Subcutaneous adipose tissue (tissue), 3 donors: ENCODE measurements around a stretch of chr22.

GRCh38 chr22:47143965-47144844 is 381.8 kb downstream of the TBC1D22A start:
- PRO-cap, result no peak
- RAMPAGE, long total RNA, 3 experiments, result no peak in any of the 3 experiments

- PRO-cap, result unidirectional peak, minus-strand start at chr22:47154865
- RAMPAGE, long total RNA, 3 experiments, result no peak in any of the 3 experiments
Observed at GRCh38 chr22:47154451-47155327, 392.2 kb downstream of the TBC1D22A start.

DNA sequence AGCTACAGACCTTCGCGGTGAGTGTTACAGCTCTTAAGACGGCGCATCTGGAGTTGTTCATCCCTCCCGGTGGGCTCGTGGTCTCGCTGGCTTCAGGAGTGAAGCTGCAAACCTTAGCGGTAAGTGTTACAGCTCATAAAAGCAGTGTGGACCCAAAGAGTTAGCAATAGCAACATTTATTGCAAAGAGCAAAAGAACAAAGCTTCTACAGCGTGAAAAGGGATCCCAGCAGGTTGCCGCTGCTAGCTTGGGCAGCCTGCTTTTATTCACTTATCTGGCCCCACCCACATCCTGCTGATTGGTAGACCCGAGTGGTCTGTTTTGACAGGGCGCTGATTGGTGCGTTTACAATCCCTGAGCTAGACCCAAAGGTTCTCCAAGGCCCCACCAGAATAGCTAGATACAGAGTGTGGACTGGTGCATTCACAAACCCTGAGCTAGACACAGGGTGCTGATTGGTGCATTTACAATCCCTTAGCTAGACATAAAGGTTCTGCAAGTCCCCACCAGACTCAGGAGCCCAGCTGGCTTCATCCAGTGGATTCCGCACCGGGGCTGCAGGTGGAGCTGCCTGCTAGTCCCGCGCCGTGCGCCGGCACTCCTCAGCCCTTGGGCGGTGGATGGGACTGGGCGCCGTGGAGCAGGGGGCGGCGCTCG is 725.4 kb downstream of the TBC1D22A start:
- PRO-cap, result no peak
- RAMPAGE, long total RNA, 3 experiments, result no peak in any of the 3 experiments

DNA sequence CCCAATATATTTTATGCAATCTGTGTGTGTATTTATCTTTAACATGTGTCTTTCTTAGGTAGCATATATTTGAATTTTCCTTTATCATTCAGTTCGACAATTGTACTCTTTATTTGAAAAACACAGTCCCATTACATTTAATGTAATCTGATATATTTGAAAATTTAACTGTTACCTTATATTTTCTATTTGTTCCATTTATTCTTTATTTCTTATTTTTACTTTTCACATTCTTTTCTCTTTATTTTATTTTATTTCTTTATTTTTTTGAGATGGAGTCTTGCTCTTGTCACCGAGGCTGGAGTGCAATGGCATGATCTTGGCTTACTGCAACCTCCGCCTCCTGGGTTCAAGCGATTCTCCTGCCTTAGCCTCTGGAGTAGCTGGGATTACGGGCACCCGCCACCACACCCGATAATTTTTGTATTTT is 785.6 kb upstream of the TAFA5 start:
- PRO-cap, result no peak
- RAMPAGE, long total RNA, 3 experiments, result no peak in any of the 3 experiments

GRCh38 chr22:48090530-48090853 is 398.9 kb upstream of the TAFA5 start:
- PRO-cap, result no peak
- RAMPAGE, long total RNA, 3 experiments, result no peak in any of the 3 experiments

DNA sequence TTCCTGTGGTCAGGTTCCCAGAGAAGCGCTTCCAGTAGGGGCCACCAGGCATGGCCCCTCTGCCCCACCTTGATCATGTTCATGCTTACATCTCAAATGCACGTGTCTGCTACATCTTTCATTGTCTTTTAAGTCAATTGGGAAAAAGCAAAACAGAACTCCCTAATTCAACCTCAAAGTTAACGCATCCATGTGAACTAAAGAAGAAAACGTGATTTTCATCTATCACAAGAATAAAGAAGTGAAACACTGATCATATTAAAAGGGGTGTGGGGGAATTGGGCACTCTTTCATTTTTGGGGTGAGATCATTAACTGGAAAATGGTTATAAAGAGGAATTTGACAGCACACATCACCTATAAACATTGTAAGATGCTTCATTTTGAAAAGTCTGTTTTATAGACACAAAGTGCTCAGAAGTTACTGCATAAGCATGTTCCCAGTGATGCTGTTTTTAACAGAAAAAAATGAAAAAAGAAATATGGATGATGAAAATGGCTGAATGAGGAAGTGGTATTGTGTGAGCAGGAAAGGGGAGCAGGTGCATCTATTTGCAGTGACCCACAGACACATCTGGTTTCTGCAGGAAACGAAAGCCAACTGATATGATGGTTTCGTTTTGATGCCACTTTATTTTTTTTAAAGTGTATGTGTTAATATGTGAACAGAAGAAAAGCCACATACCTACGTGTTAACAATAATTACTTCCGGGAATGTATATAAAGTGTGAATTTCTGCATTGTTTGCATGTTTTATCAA is 391.3 kb upstream of the TAFA5 start:
- PRO-cap, result no peak
- RAMPAGE, long total RNA, 3 experiments, result no peak in any of the 3 experiments

DNA sequence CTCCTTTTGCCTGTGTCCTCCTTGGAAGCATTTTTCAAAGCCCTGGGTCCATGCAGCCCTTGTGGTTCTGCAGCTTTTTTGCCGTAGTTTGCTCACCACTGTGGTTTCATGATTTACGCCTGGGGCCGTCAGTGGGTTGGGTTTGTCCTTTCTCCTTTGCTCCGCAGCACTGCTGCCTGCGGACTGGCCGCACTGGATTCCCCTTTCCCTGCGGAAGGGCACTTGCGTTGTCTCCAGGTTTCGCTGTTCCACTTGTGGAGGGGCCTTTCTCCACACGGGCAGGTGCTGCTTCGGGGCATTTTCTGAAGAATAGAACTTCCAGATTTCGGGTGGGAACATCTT is 77.4 kb downstream of the TAFA5 start:
- PRO-cap, result no peak
- RAMPAGE, long total RNA, 3 experiments, result no peak in any of the 3 experiments

DNA sequence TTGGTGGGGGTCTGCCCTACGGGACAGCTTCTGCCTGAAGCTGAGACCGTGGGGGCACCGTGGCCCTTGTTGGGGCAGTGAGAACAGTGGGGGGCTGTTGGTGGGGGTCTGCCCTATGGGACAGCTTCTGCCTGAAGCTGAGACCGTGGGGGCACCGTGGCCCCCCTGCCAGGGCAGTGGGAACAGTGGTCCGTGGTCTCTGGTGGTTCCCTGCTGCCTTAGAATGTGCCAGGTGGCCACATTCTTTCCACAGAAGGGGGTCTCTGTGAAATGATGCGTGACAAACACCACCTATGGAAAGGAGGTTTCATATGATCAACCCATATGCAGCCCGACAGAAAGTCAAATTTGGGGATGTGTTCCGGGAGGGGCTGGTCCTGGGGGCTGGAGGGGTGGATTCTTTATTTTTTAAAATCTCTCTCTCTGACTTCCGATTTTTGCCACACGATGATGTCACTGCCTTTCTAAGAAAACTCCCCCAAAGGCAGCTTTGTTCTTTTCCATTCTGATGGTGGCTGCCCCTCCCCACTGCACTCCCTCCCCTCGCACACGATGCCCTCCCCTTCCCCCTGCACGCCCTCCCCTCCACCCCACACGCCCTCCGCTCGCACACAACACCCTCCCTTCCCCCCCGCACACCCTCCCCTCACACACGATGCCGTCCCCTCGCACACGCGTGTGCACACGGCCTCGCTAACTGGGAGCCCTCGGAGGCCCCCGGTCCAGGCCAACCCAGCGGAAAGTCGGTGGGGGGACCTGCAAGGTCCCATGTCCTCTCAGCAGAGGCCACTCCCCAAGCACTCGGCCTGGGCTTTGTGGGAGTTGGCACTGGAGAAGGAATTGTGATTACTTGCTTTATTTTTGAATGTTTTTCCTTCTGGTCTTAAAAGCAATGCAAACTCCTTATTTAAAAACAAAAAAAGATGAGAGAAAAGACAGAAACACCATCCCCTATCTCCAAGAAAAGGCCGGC is 151.9 kb downstream of the TAFA5 start:
- PRO-cap, result no peak
- RAMPAGE, long total RNA, 3 experiments, result no peak in any of the 3 experiments

DNA sequence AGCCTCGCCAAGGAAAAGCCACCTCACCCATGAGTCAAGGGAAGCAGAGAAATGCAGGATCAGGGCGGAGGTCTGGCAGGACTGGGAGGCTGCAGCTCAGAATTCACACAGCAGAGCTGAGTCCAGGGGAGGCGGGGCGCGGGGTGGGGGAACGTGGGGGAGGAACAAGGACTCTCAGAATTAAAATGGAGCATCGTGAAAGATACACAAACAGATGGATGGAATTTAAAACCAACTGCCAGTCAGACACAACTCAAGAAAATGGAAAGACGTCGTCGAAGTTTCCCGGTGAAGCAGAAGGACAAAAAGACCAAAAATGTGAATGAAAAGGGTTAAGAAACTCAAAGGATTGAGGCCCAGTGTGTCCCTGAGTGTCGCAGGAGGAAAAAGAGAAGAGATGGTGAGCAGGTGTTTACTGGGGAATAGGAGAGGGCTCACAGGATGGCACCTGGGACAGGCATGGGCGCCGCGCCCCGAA is 377.5 kb downstream of the BRD1 start:
- PRO-cap, result no peak
- RAMPAGE, long total RNA, 3 experiments, result no peak in any of the 3 experiments

GRCh38 chr22:49541203-49541741 is 286.4 kb downstream of the BRD1 start:
- PRO-cap, result no peak
- RAMPAGE, long total RNA, 3 experiments, result no peak in any of the 3 experiments

DNA sequence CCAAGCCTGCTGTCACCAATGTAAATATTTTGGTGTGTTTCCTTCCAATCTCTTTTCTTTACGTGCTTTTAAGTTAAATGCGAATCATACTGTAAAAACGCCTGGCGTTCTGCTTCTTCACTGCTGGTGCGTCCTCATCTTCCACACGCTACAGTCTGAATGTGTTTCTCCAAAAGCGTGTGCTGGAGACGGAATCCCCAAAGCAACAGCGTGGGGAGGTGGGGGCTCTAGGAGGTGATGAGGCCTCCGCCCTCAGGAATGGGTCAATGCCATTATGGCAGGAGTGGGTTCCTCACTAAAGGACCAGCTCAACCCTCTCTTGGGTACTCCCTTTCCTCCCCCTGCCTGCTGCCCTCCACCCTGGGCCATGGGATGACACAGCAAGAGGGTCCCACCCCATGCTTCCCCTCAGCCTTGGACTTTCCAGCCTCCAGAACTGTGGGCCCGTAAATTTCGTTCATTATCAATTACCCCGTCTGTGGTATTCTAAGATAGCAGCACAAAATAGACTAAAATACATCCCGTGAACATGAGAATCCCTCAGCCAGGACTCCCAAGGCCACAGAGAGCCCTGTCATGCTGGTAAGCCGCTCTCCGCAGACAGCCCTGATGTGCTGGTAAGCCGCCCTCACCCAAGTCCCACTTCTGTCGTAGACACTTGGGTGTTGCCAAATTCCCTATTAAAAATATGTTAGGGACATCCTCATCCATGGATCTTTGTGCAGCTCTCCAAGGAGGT is 220.5 kb downstream of the BRD1 start:
- PRO-cap, result no peak
- RAMPAGE, long total RNA, 3 experiments, result start-site peak on the minus strand in 1 of 3 experiments, centred at position 438 of the sequence, 7 reads per replicate

GRCh38 chr22:49621769-49622220 is 205.9 kb downstream of the BRD1 start:
- PRO-cap, result no peak
- RAMPAGE, long total RNA, 3 experiments, result no peak in any of the 3 experiments

DNA sequence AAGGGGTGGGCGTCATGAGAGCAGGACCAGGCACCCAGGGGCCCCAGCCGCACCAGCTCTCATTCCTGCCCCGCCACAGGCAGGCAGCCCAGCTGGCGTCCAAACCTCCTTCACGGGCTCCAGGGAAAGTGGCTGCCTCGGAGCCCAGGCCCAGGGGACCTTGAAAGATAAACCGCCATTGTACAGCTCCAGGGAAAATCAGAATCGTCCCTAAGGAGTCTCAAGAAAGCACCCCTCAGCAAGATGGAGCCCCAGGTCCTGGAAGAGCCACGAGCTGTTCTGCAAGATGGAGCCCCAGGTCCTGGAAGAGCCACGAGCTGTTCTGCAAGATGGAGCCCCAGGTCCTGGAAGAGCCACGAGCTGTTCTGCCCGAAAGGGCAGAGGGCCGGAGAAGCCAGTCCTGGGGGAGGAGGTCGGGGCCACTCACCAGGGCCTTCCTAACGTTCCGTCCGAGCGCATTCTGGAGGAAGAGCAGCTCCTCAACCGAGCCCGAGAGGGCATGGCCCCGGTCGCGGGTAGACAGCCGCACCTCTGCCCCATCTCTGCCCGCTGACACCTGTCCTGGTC is 170.9 kb downstream of the BRD1 start:
- PRO-cap, result no peak
- RAMPAGE, long total RNA, 3 experiments, result no peak in any of the 3 experiments

- PRO-cap, result no peak
- RAMPAGE, long total RNA, 3 experiments, result no peak in any of the 3 experiments
Observed at GRCh38 chr22:49723748-49724464, 103.8 kb downstream of the BRD1 start.

DNA sequence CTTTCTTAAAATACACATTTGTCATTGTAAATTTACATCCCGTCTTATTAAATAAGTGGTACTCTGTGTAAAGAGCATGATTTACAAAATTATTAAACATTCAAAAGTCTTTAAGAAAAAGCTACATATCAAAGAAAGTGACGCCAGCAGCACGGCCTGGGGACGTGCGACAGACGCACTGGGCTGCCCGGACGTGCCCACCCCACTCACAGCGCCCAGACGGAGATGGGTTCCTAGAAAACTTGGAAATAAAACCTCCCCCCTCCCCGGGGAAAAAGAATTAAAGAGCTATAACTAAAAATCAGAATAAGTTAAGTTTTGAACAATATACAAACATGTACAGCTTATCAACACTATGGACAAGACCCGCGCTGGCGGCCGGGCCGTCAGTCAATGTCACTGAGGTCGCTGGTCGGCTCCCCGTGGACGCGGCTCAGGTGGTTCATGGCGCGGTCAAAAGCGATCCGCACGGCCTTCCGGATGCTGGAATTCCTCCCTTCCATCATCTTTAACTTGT is 53.8 kb downstream of the BRD1 start:
- PRO-cap, result no peak
- RAMPAGE, long total RNA, 3 experiments, result no peak in any of the 3 experiments

- PRO-cap, result no peak
- RAMPAGE, long total RNA, 3 experiments, result no peak in any of the 3 experiments
Observed at GRCh38 chr22:49776992-49777317, 50.7 kb downstream of the BRD1 start.

- PRO-cap, result no peak
- RAMPAGE, long total RNA, 3 experiments, result no peak in any of the 3 experiments
Observed at GRCh38 chr22:49791613-49791821, 36.2 kb downstream of the BRD1 start.

GRCh38 chr22:49825961-49826369 is 1.7 kb downstream of the BRD1 start:
- PRO-cap, result unidirectional peak, plus-strand start at chr22:49826157
- RAMPAGE, long total RNA, 3 experiments, result no peak in any of the 3 experiments

DNA sequence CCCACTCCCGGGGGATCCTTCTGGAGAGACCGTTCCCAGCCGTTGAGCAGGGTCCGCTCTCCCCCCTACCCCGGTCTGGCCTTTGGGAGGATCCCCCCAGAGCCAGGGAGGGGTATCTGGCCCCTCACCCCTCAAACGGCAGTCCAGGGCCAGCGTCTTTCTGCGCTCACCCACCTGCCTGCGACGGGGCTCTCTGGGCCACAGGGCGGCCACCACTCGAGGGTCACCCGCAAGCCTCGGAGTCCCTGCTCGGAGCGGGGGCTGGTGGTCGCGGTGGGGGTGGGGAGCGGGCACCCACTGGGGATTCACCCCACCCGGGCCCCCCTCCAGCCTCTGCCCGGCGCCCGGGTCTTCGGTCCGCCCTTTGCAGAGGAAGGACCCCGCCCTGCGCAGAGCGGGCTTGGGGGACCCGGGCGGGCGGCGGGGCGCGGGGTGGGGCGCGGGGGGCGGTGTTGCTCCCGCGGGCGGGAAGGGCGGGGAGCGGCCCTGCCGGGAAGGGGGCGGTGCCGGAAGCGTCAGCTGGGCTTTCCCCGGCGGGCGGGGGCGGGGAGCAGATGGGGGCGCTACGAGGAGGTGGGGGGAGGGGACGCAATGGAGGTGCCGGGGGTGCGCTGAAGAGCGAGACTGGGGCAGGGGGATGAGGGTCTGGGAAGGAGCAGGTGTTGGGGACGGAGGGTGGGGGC is 16.6 kb downstream of the CRELD2 start:
- PRO-cap, result bidirectional peak, plus-strand start at position 591 of the sequence, minus-strand start at position 339 of the sequence
- RAMPAGE, long total RNA, 3 experiments, result no peak in any of the 3 experiments

DNA sequence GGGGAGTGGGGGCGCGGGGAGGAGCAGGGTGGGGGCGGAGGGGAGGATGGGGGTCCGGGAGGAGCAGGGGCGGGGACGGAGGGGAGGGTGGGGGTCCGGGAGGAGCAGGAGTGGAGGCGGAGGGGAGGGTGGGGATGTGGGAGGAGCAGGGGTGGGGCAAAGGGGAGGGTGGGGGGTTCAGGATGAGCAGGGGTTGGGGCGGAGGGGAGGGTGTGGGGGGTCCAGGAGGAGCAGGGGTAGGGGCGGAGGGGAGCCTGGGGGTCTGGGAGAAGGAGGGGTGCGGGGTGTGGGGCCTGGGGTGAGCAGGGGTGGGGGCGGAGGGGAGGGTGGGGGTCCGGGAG is 17.1 kb downstream of the CRELD2 start:
- PRO-cap, result unidirectional peak, plus-strand start at position 180 of the sequence
- RAMPAGE, long total RNA, 3 experiments, result no peak in any of the 3 experiments